Astrocyte (in vitro differentiated cells and primary cell): ENCODE measurements around a stretch of chr2.

- PRO-cap: no peak
- RRBS, 2 experiments: no CpG with 5 or more reads among the region's 5 CpGs
These were observed 3.6 kb upstream of the SPATS2L start for GRCh38 chr2:200302834-200303362.

DNA sequence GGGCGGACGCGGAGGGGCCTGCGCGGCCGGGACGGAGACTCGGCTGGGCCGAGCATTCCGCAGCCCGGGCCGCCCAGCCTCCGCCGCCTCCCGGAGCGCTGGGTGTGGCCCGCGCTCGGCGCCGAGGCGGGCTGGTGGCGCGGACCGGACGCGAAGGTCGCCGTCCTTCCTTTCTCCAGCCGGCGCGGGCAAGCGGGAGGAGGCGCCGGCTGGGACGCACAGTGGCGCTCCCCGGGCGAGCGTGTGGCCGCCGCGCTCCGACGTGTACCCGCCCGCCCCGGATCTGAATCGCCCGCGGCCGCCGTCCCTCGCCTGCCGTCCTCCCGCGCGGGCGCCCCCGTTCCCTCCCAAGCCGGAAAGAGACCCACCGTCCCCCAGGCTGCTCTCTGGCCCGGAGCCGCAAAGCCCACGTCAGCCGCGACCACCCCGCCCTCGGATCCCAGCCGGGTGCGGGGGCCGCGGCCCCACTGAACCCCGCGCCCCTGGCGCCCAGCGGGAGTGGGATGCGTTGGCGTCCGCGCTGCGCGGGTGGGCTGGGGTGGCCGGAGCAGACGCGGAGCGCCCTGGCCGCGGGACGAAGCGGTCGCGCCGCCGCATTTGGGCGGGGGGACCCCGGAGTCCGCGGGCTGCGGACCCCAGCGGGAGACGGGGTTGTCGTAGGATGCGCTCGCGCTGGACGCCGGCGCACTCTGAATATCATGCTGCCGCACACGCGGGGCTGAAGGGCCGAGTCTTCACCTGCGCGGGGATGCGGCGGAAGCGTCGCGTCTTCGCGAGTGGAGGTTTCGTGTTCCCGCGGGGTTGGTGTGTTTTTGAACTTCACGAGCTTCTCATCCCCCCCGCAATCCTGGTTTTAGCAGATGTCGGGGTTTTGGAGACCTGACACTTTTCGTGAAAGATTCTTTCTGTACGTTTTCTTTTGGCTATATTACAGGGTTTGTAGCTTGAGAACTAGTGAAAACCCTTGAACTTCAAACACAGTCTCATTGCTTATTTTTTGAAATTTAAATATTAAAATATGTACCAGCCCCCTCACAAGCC is 799 bp downstream of the SPATS2L start:
- PRO-cap: unidirectional peak, minus-strand start at position 285 of the sequence
- RRBS, 2 experiments: under 1 to 2% methylated on average over 78 to 87 of the region's 130 CpGs

DNA sequence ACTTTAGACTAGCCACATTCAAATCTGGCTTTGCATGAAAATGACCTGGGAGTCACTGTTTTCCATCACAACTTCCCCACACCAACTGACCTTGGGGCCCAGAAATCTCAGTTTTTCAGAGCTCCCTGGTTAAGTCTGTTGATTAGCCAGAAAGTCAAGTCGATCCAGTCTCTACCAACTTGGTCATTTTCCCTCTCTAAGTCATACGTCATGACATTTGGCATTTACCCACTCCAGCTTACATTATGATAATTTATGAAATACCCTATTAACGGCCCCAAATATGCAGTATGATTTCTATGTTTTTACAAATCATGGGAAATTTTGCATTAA is 76.9 kb downstream of the SPATS2L start:
- PRO-cap: no peak
- RRBS, 2 experiments: no CpG with 5 or more reads among the region's 3 CpGs

GRCh38 chr2:200397470-200397780 is 90.9 kb downstream of the SPATS2L start:
- PRO-cap: no peak

- PRO-cap: no peak
- RRBS, 2 experiments: no CpG with 5 or more reads among the region's 10 CpGs
These were observed 84.8 kb downstream of the KCTD18 start for GRCh38 chr2:200424946-200425515.

DNA sequence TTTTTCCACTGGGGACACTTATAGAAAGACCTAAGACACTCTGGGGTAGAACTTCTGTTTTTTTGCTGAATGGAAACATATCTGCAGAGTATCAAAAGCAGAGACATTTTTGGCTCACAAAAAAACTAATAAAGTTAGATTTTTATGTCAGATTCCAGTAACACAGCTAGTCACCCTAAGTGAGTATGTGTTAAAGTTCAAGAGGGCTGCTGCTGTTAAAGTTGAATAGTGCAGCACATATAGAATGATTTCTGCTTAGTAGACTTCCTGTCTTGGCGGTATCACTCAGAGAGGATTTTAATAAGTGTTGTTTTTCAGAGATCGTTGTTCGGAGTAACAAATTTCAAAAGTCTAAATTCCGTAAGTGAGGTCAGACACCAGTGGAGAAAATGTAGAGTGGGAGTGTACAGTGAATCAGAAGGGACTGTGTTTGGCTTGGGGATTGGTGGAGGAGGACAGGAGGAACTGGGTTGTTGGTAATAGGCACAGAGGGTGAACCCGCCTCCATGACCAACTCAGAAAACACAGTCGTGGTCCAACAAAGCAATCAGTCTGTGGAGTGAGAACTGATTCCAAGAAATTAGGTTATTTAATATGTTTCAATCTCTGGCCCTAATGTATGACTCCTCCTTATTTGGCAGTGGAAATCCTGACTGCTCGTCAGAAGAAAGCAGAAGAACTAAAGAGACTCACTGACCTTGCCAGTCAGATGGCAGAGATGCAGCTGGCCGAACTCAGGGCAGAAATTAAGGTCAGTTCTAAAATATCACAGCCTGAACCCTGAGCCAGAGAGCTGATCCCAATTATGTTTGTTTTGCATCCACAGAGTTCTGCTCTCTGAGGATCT is 43.0 kb downstream of the KCTD18 start:
- PRO-cap: no peak
- RRBS, 2 experiments: no CpG with 5 or more reads among the region's 8 CpGs

DNA sequence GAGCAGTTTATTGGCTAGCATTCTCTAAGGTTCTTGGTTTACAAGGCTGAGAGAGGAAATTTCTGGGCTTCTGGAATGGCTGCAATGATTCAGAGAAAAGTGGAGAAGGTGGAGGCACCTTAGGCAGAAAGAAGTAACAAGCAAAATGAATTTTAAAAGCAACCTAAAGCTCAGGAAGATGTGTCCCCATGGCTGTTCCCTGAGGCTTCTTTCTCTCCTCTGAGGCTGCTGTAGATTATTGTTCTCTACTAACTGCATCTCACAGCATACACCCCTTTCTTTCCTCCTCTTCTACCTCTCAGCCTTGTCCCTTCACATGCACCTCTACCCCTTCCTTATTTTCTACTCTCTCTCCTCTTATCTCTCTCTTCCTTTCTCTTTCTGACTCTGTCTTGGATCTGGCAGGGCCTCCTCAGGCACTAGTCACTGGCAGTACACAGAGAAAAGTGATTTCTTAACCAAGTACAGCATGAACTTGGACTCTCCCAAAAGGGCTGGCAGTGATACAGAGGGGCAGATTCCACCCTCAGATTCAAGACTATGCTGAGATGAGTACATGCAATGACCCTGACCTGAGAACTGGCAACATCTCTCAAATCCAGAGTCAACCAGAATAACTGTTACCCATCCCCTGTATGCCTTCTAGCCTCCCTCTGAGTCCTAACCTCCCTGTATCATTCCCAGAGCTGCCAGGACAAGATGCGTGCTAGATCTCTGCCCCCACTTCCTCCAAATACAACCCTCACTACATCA is 4.2 kb downstream of the AOX1 start:
- PRO-cap: no peak
- RRBS, 2 experiments: no CpG with 5 or more reads among the region's 1 CpG

- PRO-cap: no peak
- RRBS, 2 experiments: no CpG with 5 or more reads among the region's 2 CpGs
These were observed 28.5 kb downstream of the AOX1 start for GRCh38 chr2:200614172-200614847.

DNA sequence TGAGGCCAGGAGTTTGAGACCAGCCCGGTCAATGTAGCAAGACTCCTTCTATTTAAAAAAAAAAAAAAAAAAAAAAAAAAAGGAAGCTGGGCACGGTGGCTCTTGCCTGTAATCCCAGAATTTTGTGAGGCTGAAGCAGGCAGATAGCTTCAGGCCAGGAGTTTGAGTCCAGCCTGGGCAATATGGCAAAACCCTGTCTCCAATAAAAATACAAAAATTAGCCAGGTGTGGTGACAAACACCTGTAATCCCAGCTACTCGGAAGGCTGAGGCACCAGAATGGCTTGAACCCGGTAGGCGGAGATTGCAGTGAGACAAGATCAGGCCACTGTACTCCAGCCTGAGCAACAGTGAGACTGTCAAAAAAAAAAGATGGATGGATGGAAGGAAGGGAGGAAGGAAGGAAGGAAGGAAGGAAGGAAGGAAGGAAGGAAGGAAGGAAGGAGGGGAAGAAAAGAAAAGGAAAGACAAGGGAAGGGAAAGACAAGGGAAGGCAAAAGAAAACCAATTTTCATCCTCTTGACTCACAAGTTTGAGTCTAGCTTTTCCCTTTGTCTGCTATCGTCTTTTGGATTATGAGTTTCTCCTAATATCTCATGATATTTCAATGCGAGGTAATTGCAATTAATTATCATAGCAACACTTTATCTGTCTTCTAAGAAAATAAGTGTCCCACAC is 44.5 kb downstream of the AOX1 start:
- PRO-cap: no peak
- RRBS, 2 experiments: no CpG with 5 or more reads among the region's 7 CpGs

DNA sequence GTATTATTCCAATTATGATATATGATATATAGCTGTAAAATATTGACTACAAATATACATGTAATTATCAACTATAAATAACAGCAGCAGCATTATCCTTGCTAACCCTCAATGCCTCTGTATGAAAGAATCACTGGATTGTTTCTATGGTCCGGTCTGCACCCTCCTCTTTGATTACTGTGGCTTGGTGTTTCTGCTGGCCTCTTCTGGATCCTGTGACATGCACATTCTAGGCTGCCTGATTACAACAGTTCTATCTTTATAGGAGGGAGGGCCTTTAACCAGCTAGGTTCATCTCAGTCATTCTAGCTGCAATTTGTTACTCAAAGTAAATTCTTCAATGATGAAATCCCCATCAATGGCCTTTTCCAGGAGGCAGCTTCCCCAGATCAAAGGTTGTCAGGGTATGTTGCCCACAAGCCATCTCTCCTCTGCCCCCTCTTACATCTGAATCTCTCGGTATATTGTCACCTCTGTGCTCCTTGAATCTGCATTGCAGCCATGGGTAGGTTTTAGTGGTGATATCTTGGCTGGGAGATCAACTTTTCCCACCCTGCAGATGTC is 106.4 kb upstream of the BZW1 start:
- PRO-cap: no peak
- RRBS, 2 experiments: no CpG with 5 or more reads among the region's 2 CpGs

DNA sequence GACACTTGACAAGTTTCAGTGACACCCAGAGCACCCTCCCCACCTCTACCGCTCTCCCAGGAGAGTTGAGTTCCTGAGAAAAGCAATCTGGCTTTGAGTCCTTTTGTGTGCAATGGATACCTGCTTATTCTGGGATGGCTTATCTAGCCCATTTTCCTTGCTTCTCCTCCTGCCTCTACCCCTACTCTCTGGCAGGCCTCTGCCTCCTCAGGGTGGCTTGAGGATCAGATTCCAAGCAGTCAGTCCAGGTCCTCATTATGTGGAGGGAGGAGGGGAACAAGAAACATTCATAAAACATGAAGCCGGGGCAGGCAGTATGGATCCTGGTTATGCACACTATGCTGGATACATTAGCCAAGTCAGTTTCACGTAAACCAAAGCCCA is 64.2 kb upstream of the BZW1 start:
- PRO-cap: no peak
- RRBS, 2 experiments: no CpG with 5 or more reads among the region's 3 CpGs

DNA sequence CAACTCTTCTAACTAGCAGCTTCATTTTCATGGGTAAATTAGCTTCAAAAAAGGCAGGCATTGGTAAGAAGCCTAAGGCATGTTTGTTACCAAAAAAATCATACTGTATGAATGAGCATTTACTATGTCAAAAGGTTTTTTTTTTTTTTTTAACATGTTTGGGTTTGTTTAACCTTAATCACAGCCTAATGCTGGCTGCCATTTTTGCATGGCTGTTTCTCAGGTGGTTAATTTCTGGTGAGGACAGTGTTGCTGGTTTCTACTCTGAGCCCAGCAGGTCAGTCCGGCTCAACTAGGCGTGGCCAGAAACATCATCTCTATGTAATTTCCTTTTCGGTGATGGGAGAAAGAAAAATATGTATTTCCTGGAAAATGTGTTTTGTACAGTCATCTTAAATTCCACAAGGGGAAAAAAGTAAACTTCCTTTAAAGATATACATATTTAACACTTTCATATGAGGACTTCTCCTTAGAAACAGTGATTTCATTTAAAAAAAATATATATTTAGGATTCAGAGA is 24.9 kb upstream of the BZW1 start:
- PRO-cap: no peak
- RRBS, 2 experiments: no CpG with 5 or more reads among the region's 3 CpGs

DNA sequence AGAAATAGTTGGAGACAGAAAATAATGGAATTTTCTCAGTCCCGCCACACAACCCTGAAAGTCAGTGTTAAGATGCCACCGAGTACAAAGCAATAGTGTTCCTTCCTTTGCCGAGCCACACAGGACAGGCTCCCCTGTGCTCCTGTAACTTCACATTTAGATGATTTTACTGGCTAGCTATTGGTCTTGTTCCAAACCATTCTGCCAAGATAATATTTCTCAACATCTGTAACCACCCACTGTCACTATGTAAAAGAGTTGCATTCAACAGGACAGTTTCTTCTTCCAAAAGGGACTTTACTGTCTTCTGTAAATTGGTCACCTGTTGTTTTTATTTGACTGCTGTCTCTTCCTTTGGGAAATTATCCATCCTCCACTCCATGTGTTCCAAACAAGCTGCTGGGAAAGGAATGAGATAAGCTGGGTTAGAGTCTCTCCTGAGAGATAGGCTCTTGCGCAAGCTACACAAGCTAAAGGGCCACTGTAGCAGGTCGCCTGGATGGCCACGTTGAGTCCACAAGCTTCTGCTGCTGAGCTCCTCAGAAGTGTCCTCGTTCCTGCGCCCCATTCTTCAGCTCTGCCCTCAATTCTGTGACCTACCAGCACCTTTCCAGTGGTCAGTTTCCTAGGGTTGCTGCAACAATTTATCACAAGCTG is 14.4 kb upstream of the BZW1 start:
- PRO-cap: no peak
- RRBS, 2 experiments: no CpG with 5 or more reads among the region's 8 CpGs

- PRO-cap: no peak
- RRBS, 2 experiments: no CpG with 5 or more reads among the region's 19 CpGs
These were observed 22.0 kb downstream of the CFLAR start for GRCh38 chr2:201137852-201138491.

GRCh38 chr2:201157453-201158878 is 25.0 kb upstream of the CASP10 start:
- PRO-cap: no peak
- RRBS, 2 experiments: no CpG with 5 or more reads among the region's 9 CpGs

GRCh38 chr2:201433080-201433505 is 18.2 kb downstream of the TRAK2 start:
- PRO-cap: unidirectional peak, plus-strand start at chr2:201433183
- RRBS, 2 experiments: no CpG with 5 or more reads among the region's 6 CpGs

- PRO-cap: no peak
- RRBS, 2 experiments: no CpG with 5 or more reads among the region's 7 CpGs
These were observed 1.1 kb downstream of the CDK15 start for GRCh38 chr2:201807351-201807938.

DNA sequence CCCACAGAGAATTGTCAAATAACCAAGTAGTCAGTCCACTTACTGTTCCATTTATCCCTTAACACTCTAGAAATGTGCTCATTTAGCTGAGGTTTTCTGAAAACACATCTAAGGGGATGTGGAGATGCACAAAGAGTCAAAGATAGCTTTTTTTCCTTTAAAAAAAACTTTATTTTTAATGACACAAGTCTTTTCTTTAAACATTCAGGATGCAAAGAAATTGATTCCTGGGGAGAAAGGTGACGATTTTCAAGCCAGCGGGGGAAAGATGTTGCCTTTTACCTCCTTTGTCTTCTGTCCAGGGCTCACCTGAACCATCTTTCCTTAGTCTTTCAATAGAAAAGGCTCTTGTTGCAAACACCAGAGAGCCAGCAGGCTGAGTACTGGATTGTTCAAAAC is 55.6 kb upstream of the FZD7 start:
- PRO-cap: no peak
- RRBS, 2 experiments: no CpG with 5 or more reads among the region's 2 CpGs

DNA sequence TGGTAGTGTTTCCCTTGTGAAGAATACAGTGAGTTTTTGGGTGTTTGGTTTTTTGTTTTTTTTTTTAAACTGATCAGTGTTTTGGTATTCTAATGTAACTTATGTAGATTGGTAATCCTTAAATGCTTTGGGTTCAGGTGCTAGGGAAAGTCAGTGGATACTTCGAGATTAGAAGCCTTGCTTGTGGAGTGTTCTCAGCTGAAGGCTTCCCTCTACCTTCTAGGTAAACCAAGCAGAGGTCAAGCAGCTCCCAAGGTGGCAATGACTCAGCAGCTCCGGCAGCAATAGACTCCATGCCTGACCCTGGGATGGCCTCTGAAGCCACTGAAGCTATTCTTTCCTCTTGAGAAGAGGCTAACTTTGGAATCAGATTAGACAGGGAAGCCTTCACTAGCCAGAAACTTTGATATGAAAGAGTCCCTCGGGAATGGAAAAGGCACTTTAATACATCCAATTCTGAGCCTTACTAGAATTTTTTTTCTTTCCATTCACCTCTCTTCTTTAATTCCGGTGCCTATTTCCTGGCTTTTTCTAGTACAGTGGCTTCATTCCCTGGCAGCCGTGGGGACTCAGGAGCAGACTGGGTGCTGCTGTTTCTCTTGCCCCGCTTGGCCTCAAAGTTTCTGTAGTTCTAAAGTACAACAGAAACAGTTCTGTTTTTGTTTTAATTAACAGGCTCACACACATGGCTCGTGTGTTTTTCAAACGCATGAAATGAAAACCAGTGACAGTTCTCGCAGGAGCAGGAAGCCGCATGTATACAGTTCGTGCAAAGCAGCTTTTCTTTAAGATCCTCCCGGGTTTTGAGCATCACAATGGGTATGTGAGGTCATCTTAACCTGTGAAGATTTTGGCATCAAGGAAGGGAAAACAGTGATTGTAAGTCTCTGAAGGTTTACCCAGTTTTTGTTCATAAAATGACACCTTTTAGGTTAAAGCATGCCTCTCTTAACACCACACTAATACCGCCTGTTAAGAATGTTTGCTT is 5.5 kb downstream of the FZD7 start:
- PRO-cap: no peak
- RRBS, 2 experiments: no CpG with 5 or more reads among the region's 13 CpGs

GRCh38 chr2:202266788-202267832 is 1.5 kb downstream of the NOP58 start:
- PRO-cap: no peak
- RRBS, 2 experiments: no CpG with 5 or more reads among the region's 22 CpGs